Skeletal muscle satellite cell (primary cell): ENCODE measurements around the genes RASL10A and SEC14L6.

DNA sequence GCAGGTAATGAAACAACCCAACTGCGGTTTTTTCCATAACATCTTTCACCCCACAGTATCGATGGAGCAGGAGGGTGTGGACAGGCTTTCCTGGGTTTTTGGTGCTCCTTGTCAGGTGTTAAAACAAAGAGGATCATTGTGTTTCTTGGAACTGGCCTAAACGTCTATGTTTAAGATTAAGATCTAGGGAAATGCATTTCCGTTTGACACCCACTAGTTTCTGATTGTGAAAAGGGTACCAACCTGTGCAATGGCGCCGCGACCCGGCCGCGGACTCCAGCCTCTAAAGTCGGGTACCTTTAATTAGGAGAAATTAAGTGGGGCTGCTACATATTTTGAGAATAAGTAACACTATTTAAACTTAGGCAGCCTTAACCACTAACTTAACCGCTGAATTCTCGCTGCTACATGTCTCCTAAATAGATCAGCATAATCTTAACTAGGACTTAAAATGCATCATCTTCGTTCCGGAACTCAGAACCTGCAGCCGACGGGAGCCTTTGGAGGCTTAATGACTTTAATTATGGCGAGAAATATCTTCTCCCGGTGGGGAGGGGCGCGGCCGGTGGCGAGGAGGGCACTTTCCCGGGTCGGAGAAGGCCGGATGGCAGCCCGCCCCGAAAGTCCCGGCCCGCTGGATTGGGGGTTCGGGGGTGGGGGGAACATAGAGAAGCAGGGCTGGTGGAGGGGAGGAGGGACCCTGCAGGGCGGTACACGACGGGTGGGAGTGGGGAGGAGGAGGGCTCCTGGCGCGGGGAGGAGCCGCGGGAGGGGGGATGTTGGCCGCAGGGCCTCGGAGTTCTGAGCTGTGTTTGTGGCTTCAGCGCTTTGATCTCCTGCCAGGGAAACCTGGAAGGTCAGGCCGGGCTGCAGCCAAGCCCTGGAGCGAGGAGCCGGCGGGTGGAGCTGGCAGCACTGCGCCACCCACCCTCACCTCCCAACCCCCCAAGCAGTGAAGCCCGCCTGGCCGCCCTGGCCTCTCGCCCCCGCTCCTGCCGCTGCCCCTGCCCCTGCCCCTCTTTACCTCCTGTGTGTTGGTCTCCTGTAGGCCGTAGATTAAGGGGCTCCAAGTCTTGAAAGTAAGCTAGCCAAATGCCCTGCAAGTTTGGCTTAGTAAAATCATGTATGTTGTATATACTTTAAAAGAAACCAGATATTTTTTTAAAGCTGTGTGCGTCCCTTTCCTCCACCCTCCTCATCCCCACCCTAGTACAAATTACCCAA, 31.2 kb downstream of the C22orf31 start:
- CAGE, long polyA plus RNA, result no peak

GRCh38 chr22:29049704-29050290, 11.8 kb downstream of the C22orf31 start:
- CAGE, long polyA plus RNA, result no peak

GRCh38 chr22:29145386-29146151, 60.1 kb upstream of the EMID1 start:
- CAGE, long polyA plus RNA, result no peak

- CAGE, long polyA plus RNA, result no peak
These were observed 4.0 kb upstream of the EMID1 start for GRCh38 chr22:29201637-29202120.

- CAGE, long polyA plus RNA, result no peak
These were observed 6.0 kb upstream of the GAS2L1 start for GRCh38 chr22:29300420-29300815.

- CAGE, long polyA plus RNA, result no peak
These were observed at the start of gene RASL10A for GRCh38 chr22:29315208-29316080. Gene RASL10A (minus strand): TSS chr22:29315697.

GRCh38 chr22:29695096-29695574, 24.7 kb upstream of the CABP7 start:
- CAGE, long polyA plus RNA, result no peak

DNA sequence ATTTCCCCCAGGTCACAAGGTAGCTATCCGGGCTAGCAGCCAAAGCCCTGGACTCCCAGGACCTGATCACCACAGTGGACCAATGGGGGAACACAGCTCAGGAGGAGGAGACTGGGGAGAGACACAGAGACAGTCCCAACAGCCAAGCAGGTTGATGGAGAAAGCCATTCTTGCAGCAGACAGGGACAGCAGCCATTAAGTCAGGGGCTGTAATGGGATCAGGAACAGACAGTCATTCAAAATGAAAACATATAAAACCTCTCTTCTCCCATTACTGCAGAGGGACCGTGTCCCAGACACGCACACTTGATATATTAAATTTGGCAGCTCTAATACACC, 16.1 kb downstream of the ZMAT5 start:
- CAGE, long polyA plus RNA, result no peak

DNA sequence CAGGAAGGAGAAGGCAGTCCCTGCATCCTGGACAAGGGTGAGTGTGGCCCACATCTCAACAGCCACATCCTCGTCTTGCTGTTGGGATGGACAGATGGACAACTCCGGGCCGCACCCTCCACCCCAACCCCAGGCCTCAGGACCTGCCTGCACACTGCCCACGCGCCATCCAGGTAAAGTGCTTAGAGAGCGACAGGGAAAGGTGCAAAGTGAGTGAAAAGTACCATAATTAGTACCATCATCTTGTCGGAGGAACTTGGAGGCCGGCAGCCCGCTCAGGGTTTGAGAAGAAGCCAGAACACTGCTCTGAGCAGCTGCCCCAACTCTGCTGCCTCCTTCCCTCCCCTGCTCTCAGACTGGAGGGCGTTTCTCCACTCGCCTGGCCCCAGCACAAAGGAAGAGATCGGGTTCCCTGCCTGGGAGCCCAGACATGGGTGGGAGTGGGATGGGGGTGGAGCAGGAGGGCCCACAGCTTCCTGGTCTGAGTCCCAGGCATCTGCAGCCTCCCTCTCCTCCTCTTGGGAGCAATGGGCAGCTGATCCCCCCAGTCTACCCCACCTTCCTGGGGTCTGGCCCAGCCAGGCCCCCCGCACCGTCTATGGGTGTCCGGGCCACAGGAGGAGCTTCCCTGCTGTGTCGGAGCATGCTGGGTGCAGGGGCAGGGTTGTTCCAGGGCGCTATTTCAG, 5.0 kb downstream of the LIF start:
- CAGE, long polyA plus RNA, result no peak

DNA sequence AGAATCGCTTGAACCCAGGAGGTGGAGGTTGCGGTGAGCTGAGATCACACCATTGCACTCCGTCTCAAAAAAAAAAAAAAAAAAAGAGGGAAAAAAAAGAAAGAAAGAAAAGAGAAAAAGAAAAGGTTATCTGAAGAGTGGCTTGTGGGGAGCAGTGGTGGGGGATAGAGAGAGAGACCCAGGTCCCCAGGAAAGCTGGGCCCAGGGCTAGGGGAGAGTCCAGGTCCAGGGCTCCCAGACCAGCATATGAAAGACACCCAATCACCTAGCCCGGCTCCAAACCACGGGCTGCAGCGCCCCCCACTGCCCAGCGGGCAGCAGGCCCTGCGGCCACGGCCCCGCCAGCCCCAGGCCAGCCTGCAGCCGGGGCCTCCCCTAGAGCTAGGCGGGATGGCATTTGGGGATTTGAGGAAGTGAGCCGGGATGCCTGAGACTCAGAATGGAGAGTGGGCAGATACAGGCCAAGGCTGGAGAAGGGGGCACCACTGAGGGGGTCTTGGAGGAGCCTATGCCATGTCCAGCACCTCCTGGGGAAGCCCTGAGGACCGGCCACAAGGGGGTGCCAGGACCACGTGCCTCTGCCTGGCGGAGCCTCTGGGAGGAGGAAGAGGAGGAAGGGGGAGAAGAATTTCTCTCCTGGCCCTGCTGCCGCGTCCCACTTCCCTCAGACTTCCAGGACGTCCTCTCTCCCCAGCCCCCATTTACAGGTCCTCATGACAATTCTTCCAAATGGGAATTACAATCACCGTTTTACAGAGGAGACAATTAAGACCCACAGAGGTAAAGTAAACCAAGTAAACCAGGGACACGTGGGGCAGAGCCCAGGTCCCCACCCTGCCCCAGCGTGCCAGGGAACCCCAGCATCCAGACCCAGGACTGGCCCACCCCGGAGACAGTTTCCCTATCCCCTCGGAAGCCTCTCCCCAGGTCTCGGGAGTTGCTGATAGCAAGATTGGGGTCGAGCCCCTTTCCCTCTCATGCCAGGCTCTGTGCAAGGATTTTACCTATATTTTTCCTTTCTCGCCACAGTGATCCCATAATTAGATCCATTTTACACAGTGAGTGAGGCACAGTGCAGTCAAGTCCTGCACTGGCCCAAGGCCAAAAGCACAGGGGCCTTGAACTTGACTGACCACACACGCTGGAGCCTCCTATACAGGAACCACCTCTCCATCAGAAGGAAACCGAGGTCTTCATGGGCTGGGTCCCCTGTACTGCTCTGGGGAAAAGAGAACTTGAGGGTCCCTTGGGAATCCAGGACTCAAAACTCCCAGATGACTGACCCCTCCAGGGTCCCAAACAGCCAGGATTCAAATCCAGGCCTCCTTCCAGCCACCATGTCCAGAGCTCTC, 9.6 kb upstream of the LIF start:
- CAGE, long polyA plus RNA, result no peak

DNA sequence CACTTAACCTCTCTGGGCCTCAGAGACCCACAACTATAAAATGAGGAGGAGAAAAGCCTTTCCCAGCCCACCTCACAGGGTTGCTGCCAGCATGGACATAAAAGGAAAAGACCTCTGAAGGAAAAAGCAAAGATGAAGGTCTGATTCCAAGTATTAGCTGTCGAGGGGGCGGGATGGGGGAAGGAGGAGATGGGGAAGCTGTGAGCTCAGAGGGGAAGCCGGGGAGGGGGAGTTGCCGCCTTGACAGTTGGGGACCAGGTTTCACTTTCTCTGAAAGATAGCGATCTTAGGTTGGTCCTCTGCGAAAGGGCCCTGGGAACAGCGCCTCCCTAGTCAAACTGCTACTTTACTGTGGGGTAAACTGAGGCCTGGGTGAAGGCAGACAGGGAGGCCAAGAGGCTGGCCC, 942 bp upstream of the OSM start:
- CAGE, long polyA plus RNA, result no peak

GRCh38 chr22:30306294-30306721, 17.0 kb upstream of the CASTOR1 start:
- CAGE, long polyA plus RNA, result no peak

DNA sequence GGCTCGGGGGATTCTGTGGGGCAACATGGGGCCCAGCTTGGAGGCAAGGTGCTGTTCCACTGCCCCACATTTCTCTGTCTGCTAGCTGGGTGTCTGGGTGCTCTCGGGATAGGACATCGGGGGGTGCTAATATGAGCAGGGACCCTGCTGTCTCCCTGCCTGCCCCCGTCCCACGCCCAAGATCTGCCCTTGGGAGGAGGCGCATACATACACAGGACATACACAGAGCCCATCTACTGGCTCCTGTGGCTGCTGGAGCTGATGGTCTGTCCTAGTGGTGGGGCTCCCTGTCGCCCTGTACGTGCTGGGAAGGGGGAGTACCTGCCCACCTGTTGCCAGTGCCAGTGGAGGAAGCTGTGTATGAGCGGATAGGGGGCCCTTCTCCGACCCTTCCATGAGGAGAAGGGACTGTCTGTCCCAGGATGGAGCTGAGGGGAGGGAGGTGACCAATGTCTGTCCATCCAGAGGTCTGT, 1.1 kb downstream of the TBC1D10A start:
- CAGE, long polyA plus RNA, result no peak

GRCh38 chr22:30392576-30393613, 3.9 kb upstream of the SEC14L2 start:
- CAGE, long polyA plus RNA, result no peak

- CAGE, long polyA plus RNA, result no peak
These were observed 11.9 kb upstream of the MTFP1 start for GRCh38 chr22:30413595-30414194.

DNA sequence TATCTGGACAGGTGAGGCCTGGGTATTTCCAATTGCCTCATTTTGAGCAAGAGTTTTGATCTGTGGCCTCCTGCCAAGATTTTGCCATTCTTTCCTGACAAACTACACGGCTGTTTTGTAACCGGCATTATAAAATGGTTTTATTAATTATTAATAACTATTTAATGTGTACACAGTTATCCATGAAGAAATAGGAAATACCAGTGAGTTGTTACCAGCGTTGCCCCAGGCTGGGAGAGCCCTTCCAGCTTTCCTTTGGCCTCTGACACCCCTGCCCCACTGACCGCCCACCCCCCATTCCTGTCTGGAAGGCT, 14.9 kb upstream of the SEC14L3 start:
- CAGE, long polyA plus RNA, result no peak

GRCh38 chr22:30546593-30546846, at the start of gene SEC14L6:
Gene SEC14L6 (minus strand): TSS chr22:30546741.
- CAGE, long polyA plus RNA, result no peak

DNA sequence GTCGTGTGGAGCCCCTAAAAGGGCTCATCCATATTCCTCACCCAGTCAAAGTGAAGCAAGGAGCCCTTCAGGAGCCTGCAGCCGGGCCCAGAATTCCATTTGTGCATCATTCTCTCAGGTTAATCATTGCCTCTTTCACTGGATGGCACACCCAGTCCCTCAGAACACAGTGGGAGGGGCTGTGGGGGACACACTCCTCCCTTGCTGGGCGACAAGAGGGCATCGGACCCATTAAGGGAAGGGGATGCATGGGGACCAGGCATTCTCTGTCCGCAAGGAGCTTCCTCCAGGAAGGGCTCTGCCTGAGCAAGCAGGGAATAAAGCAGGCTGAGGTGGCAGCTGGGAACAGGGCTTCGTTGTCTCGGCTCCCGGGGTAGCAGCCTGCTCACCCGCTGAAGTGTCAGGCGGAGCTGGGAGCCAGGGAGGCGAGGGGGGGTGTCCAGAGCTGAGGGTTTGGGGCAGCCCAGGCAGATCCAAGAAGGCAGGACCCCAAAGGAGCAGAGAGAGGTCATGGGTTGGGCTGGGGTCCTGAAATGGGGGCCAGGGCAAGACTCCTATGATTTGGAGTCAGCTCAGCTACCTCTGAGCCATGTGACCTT, 1.6 kb downstream of the GAL3ST1 start:
- CAGE, long polyA plus RNA, result no peak

GRCh38 chr22:30609911-30610811, 3.2 kb downstream of the TCN2 start:
- CAGE, long polyA plus RNA, result no peak

GRCh38 chr22:30665675-30666142, 2.0 kb downstream of the DUSP18 start:
- CAGE, long polyA plus RNA, result no peak